Measurements from ENCODE around the genes NAP1L4, OR52K2, OR51S1, OR51A4 and OR52H1.

GRCh38 chr11:2991705-2992640, at the start of gene NAP1L4:
Gene NAP1L4 (minus strand): TSS chr11:2992329.
- PRO-cap: unidirectional peak, minus-strand start at chr11:2991971; unidirectional peak, minus-strand start at chr11:2992056; unidirectional peak, minus-strand start at chr11:2992093; bidirectional peak, plus-strand start at chr11:2992522, minus-strand start at chr11:2992258
- RAMPAGE, long total RNA: start-site peak on the minus strand at chr11:2992261-2992339, 6,187 and 1,349 reads in 2 replicates

DNA sequence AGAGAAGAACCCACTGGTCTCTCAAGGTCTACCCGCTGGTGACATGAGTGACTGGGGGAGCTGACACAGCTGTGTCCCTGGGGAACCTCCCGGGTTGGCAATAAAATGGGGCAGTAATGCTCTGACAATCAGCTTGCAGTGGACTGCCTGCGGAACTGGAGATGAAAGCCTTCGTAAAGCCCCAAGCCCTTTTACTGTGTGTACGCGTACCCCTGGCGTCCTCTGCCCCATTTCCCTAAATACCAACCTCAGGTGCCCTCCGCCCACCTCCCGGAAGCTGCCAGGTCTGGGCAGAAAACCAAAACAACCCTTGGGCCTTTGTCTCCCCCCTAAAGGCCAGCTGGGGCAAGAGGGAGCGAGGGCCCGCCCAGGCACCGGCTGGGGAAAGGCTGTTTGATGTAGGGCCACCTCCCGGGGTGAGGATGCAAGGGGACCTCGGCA, 771 bp downstream of the CARS1 start:
- PRO-cap: no peak
- RAMPAGE, long total RNA: no peak

DNA sequence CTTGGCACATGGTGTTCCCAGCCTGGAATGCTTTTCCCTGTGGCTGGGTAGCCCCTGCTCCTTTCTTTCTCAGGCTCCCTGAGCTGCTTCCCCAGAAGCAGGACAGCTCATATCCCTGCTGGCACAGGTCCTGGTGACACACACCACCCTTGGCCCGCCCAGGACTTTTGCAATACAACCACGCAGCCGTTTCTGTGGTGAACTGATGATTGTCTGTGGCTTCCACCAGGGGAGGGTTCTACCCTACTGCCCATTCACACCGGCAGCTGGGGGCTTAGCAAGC, 40.7 kb downstream of the OSBPL5 start:
- PRO-cap: no peak
- RAMPAGE, long total RNA: no peak

- PRO-cap: no peak
- RAMPAGE, long total RNA: no peak
Observed at GRCh38 chr11:3157340-3157915, 7.7 kb downstream of the OSBPL5 start.

- PRO-cap: no peak
- RAMPAGE, long total RNA: no peak
Observed at GRCh38 chr11:3169003-3170116, 4.2 kb upstream of the OSBPL5 start.

DNA sequence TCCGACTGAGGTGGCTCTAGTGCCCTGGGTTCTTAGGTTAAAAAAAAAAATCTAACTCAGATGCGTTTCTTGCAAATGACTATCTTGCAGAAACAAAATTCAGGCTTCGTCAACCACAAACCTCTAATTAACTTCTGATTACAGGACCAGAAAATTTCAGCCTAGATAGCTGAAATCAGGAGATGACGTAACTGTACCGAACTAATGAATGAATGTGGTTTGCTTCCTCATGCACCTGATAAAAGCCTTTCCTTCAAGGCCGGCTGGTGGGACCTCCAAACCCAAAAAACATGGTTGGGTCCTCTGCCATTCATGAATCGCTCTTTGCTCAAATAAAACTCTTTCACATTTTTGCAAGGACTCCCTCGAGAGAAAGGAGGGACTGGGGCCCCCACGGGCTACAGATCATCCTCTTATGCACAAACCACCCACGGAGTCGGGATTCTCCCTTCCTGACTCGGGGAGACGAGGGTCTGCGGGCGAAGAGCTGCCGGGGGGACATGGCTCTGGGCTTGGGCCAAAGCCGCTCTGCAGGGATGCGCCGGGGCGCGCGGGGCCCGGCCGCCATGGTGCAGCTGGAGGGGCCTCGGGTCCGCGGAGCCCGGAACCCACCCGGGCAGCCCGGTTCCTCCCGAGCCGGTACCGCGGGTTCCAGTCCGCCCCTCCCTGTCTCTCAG, 469 bp downstream of the ZNF195 start:
- PRO-cap: unidirectional peak, plus-strand start at position 238 of the sequence
- RAMPAGE, long total RNA: no peak

DNA sequence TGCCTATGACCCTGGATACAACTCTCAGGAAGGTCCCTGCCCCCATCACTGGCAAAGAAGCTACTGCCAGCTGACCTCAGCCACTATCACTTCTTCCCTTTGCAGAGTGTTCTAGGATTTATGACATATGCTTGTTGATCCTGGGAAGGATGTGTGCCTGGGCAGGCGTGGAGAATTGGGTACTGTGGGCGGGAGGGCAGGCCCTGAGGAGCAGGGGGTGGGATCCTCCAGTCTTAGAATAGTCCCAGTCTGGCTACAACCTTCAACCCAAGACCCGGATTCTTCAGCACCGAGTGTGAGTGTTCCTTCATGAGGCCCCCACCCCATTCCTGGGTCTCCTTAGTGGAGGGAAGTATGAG, 7.6 kb downstream of the PGAP2 start:
- PRO-cap: no peak
- RAMPAGE, long total RNA: no peak

DNA sequence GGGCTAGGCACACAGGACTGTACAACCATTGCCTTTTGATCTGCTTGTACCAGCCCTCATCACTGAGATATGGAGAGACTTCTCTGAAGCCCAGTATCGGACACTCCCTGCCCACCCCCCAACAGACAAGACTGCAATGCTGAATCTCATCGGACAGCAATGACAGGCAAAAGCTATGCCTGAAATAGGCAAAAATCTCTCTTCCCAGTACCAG, 6.5 kb downstream of the RHOG start:
- PRO-cap: no peak
- RAMPAGE, long total RNA: no peak

- PRO-cap: no peak
- RAMPAGE, long total RNA: no peak
Observed at GRCh38 chr11:3837489-3838196, 3.1 kb downstream of the RHOG start.

- PRO-cap: no peak
- RAMPAGE, long total RNA: no peak
Observed at GRCh38 chr11:3942674-3943578, 87.5 kb downstream of the STIM1 start.

DNA sequence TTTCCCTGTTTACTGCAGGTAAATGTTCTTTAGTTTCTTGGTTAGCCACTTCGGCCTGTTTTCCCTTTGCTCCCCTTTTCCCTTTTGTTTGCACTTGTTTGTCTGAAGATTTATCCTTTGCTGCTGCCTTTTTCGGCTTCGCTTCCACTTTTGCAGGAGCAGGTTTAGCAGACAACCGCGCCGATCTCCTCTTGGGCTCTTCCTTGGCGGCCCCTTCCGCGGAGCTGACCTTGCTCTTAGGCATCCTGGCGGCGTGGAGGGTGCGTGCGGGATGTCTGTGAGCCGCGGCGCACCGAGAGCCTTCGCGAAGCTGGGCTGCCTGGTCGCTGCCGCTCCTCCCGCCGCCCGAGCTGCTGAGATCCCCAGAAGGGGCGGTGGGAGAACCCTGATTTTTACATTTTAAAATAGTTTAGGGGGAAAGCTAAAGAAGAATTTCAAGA, 105.4 kb upstream of the RRM1 start:
- PRO-cap: no peak
- RAMPAGE, long total RNA: no peak

DNA sequence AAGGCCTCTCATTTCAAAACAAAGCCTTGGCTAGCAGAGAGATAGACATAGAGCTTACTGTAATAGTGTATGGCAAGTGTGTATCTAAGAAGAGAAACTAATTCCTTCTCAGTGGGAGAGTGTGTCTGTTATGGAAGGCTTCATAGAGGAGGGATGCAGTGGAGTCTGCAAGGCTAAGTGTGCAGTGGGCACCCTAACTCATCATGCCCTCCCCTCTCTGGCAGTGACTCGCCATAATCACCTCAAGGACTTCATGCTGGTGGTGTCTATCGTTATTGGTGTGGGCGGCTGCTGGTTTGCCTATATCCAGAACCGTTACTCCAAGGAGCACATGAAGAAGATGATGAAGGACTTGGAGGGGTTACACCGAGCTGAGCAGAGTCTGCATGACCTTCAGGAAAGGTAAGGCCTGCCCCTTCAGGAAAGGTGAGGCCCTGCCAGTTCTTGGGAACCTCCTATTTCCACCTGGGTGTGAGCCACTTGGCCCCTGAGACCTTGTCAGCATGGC, 24.7 kb upstream of the RRM1 start:
- PRO-cap: no peak
- RAMPAGE, long total RNA: no peak

DNA sequence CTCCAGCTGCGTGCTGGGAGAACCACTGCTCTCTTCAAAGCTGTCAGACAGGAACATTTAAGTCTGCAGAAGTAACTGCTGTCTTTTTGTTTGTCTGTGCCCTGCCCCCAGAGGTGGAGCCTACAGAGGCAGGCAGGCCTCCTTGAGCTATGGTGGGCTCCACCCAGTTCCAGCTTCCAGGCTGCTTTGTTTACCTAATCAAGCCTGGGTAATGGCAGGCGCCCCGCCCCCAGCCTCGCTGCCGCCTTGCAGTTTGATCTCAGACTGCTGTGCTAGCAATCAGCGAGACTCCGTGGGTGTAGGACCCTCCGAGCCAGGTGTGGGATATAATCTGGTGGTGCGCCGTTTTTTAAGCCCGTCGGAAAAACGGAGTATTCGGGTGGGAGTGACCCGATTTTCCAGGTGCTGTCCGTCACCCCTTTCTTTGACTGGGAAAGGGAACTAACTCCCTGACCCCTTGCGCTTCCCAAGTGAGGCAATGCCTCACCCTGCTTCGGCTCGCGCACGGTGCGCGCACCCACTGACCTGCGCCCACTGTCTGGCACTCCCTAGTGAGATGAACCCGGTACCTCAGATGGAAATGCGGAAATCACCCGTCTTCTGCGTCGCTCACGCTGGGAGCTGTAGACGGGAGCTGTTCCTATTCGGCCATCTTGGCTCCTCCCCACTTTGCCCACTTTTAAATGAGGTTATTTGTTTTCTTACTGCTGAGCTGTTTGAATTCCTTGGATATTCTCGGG, 81.2 kb downstream of the RRM1 start:
- PRO-cap: no peak
- RAMPAGE, long total RNA: no peak

- PRO-cap: no peak
- RAMPAGE, long total RNA: no peak
Observed at GRCh38 chr11:4448921-4449541, at the start of gene OR52K2. Gene OR52K2 (plus strand): TSS chr11:4449295.

DNA sequence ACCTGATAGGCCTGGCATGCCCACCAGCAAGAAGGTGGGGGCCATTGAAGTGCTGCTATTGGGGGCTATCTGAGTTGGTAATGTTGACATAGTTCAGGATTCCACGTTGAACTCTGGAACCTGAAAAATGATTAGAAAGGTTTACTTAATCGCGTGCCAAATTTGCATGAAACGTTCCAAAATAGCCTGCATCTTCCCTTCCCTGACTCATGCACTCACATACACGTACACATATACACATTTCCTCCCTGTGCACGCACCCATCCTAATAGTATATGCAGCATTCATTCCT, at the start of gene OR51S1:
Gene OR51S1, minus strand, starts transcription at position 90 of the 292 bp plus-strand sequence.
- PRO-cap: no peak
- RAMPAGE, long total RNA: no peak

- PRO-cap: no peak
- RAMPAGE, long total RNA: no peak
Observed at GRCh38 chr11:4947320-4947893, at the start of gene OR51A4. Gene OR51A4 (minus strand): TSS chr11:4947605.

DNA sequence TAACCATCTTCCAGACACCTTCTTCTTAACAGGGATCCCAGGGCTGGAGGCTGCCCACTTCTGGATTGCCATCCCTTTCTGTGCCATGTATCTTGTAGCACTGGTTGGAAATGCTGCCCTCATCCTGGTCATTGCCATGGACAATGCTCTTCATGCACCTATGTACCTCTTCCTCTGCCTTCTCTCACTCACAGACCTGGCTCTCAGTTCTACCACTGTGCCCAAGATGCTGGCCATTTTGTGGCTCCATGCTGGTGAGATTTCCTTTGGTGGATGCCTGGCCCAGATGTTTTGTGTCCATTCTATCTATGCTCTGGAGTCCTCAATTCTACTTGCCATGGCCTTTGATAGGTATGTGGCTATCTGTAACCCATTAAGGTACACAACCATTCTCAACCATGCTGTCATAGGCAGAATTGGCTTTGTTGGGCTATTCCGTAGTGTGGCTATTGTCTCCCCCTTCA, 277 bp downstream of the OR52D1 start:
- PRO-cap: no peak
- RAMPAGE, long total RNA: no peak

GRCh38 chr11:5505007-5506005, 4.5 kb downstream of the UBQLN3 start:
- PRO-cap: no peak
- RAMPAGE, long total RNA: no peak

GRCh38 chr11:5548396-5548694, at the start of gene OR52H1:
Gene OR52H1 (minus strand): TSS chr11:5548540.
- PRO-cap: no peak
- RAMPAGE, long total RNA: no peak

GRCh38 chr11:5679730-5680257, 5.1 kb downstream of the TRIM5 start:
- PRO-cap: no peak
- RAMPAGE, long total RNA: no peak